Natural killer cell (primary cell): ENCODE data around the genes C11orf65, POGLUT3, POU2AF1 and LAYN.

DNA sequence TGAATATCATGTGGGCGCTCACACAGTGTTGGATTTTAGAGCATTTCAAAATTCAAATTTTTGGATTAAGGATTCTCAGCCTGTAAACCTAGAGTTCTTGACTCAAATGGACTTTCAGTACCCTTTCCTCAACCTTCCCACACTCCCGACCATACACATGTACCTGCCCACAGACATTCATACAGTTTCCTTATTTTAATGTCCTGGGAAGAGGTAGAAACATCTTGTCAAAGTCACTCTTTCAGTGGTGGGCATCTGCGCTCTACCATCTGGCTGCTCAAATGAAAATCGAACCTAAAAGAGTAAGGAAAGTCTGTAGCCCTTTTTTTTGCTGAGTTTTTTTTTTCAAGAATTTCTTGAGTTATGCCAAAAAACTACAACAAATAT is 3.1 kb upstream of the CASP5 start:
- PRO-cap = no peak

- PRO-cap = no peak
These were observed 2.0 kb upstream of the CARD16 start for GRCh38 chr11:105046752-105047897.

- PRO-cap = no peak
These were observed 2.0 kb downstream of the CWF19L2 start for GRCh38 chr11:107455573-107456024.

GRCh38 chr11:107839841-107840462 is 18.6 kb downstream of the SLC35F2 start:
- PRO-cap = no peak

DNA sequence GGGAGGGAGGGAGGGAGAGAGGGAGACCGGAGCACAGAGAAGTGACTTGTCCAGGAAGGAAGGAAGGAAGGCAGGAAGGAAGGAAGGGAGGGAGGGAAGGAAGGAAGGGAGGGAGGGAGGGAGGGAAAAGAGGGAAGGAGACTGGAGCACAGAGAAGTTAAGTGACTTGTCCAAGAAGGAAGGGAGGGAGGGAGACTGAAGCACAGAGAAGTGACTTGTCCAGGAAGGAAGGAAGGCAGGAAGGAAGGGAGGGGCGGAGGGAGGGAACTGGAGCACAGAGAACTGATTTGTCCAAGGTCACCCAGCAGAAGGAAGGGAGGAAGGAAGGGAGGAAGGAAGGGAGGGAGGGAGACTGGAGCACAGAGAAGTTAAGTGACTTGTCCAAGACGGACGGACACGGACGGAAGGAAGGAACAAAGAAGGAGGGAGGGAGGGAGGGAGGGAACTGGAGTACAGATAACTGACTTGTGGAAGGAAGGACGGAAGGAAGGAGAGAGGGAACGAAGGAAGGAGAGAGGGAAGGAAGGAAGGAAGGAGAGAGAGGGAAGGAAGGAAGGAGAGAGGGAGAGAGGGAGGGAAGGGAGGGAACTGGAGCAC is 1.7 kb downstream of the SLC35F2 start:
- PRO-cap = no peak

GRCh38 chr11:108340936-108341422 is 118.1 kb downstream of the ATM start:
- PRO-cap = no peak

DNA sequence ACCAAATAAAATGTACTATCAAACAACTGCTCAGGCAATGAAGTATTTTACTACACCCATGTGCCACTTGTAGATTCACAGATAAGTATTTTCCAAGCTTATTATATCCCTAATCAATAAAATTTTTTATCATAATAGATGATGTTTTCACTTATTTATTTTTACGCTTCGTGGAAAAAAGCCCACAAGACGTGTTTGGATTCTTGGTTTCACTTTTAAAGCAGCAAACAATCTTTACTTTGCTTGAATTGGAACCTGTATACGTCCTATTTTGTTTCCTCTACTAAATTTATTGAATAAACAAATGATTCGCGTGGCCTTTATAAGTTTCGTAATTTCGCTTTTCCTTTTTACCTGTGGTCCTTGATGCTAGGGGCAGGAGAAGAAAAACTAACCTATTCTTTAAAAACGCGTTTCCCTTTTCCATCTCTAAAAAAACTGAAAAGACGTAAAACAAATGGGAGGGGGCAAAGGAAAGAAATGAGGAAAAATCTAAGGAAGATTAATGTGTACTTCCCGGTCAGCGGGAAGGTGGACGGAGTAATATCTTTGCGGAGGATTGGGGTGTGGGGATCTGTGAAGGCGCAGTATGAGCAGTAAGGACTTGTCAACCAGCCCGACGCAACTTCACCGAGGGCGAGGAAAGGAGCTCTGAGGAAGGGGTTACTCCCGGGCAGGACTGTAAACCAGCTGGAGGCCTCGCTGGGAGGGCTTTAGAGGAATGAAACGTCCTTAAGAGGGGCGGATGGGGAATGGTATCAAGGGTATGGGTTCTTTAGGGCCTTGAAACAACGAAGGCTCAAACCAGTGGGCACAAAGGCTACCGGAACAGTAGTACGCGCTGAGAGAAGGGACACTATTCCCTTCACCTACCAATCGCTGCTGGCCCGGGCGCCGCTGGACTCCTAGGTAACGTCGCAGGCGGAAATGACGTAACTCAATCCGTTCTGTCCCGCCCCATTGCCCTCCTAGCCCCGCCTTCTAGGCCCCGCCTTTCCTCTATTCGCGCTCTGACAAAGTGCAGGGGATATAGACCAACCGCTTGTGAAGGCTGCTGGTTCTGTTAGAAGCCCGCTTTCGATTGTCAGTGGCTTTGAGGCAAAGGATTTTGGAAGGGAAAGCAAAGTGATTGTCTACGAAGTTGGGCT is at the start of gene C11orf65:
Gene C11orf65 (minus strand): TSS at position 932 of the 1,148 bp plus-strand sequence.
- PRO-cap = bidirectional peak, plus-strand start at position 630 of the sequence, minus-strand start at position 632 of the sequence; bidirectional peak, plus-strand start at position 1,045 of the sequence, minus-strand start at position 833 of the sequence

DNA sequence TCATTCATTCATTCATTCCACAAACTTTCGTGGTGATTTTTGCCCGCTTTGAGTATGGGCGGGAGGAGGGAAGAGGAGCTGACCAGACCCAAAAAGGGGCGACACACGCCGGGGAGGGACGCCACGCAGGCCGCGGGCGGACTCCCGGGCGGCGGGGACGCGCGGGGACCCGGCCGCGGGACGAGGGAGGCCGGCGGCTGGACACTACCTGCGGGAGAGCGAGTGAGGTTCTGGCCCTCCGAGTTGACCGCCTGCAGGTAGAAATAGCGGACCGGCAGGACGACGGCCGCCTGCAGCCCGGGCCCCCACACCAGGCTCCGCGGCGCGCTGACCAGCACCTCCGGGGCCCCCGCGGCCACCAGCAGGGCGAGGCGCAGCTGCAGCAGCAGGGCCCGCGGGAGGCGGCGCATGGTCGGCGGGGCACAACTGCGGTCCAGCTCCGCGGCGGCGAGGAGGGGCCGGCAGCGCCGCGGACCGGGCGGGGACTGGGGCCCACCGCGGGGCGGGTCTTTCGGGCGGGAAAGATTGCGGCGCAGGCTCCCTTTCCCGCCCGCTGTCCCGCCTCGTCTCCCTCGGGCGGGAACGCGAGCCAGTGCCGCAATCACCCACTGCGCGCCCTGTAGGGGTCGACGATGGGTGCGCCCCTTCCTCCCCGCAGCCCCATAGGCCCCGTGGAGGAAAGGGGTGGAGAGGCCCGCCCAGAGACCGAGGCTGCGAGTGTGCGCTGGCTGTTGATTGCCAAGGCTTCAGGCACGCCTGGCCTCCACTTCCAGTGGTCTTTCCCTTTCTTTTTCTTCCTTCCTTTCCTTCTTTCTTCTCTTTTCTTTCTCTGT is at the start of gene POGLUT3:
Gene POGLUT3 (minus strand): TSS at position 428 of the 833 bp plus-strand sequence.
- PRO-cap = bidirectional peak, plus-strand start at position 388 of the sequence, minus-strand start at position 359 of the sequence; bidirectional peak, plus-strand start at position 701 of the sequence, minus-strand start at position 634 of the sequence

- PRO-cap = no peak
These were observed 6.9 kb downstream of the EXPH5 start for GRCh38 chr11:108586647-108587052.

GRCh38 chr11:110063688-110063988 is 29.6 kb upstream of the ZC3H12C start:
- PRO-cap = no peak

DNA sequence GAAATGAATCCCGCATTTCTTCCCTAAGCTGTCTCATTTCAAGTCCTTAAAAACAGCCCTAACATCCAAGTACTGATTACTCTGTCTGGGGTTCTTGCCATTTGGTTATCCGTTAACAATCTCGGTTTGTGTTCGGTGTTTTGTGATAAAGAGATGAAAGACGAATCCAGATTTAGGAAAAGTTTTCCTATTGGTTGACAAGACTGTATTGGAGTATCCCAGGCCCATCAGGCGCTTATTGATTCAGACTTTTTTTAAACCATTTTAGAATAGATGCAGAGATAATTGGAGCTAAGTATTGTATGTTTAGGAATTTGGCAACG is 858 bp downstream of the ZC3H12C start:
- PRO-cap = no peak

- PRO-cap = no peak
These were observed 37.4 kb downstream of the ZC3H12C start for GRCh38 chr11:110130490-110131187.

DNA sequence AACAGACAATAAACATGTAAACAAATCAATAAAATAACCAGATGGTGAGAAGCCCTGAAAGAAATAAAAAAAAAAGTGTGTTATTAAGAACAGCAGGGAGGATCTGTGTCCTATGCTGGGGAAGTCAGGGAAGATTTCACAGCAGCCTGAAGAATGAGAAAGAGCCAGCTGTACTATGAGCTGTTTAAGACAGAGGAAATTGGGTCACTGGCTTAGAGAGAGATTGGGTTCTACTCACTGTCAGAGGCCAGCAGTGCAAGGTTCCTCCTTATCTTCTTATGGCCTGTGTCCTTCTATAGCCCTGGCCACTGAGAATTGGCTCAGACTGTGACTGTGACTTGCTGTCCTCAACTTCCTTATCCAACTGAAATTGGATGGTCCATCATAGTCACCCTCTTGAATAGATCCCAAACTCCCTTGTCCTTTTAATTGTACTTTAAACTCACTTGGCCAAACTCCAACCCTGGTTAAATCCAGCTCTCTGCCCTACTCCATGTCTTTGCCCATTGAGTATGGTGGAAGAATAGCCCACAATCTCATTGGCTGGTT is 54.8 kb upstream of the FDX1 start:
- PRO-cap = no peak

DNA sequence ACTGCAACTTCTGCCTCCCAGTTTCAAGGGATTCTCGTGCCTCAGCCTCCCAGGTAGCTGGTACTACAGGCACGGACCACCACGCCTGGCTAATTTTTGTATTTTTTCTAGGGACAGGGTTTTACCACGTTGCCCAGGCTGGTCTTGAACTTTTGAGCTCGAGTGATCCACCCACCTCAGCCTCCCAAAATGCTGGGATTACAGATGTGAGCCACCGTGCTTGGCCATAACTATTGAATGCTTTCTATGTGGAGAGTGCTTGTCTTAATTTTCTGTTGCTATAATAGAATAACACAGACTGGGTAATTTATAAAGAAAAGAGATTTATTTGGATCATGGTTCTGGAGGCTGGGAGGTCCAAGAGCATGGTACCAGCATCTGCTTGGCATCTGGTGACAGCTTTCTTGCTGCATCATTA is 34.2 kb downstream of the FDX1 start:
- PRO-cap = no peak

DNA sequence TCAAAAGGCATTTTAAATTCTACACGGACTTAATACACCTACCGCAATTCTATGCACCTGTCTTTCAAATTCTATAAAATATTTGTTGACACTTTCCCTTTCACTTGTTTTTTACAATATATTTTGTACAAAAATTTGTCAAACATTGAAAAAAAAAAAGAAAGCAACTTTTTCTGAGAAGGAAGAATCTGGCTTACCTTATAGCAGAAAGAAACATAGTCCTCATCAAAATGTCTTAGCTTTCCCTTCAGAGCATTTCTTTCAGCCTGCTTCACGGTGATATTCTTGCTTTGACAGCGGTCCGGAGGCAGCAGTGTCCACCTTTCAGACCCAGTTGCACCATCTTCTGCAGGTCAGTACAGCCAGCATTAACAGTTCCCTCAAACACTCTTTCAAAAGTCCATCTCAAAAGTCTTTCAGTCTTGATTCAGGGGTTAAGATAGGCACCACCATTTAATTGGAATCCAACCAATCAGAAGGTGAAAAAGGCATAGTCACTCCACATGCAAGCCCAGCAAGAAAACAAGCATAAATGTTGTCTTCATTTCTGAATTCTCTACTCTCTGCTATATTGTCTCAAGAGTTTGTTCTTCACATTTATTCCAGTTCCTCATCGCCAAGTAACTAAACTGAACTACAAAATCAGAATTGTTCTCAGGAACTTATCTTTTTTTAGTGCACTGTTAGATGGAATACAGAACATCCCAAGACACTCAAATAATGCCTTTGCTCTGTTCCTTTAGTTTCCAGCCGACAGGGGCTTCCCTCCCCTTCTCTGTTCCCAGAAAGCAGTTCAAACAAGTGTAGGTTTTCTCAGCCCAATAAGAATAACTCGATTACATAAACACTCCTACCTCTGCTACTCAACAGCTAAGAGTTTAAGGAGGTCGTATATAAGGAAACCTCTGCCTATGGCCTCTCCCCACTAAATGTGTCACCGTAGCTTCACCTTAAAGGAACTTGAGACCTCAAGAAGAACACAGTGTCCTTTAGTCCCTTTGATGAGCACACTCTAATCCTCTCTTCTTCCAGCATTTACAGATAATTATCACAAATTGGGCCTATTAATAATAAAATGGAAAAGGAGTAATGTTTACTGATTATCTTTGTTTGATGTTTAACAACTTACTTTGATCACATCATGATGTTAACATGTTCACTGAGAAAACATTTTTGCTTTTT is 6.7 kb downstream of the POU2AF3 start:
- PRO-cap = no peak

DNA sequence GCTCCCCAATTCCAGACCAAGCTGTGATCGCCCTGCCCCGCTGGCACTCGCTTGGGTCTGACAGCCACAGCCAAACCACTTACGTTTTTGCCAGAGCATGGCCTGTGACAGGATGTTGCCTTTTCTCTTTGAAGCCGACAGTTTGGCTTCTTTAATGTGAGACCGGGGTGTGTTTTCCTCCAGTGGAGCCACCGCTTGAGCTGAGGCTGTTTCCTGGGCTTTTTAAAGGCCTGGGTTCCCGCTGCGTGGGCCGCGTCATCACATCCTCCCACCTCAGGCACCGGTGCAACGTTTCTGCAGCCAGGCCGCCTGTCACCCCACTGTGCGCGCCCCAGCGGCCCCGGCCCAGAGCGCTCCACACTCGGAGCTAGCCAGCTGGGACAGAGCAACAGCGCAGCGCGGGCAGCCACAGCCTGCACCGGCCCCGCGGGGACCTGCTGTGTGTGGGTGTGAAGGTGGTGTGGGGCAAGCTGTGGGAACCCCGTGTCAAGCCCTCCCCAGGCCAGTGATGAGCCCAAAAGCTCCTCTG is at the start of gene POU2AF1:
Gene POU2AF1 (minus strand): TSS at position 197 of the 529 bp plus-strand sequence.
- PRO-cap = bidirectional peak, plus-strand start at position 350 of the sequence, minus-strand start at position 59 of the sequence

DNA sequence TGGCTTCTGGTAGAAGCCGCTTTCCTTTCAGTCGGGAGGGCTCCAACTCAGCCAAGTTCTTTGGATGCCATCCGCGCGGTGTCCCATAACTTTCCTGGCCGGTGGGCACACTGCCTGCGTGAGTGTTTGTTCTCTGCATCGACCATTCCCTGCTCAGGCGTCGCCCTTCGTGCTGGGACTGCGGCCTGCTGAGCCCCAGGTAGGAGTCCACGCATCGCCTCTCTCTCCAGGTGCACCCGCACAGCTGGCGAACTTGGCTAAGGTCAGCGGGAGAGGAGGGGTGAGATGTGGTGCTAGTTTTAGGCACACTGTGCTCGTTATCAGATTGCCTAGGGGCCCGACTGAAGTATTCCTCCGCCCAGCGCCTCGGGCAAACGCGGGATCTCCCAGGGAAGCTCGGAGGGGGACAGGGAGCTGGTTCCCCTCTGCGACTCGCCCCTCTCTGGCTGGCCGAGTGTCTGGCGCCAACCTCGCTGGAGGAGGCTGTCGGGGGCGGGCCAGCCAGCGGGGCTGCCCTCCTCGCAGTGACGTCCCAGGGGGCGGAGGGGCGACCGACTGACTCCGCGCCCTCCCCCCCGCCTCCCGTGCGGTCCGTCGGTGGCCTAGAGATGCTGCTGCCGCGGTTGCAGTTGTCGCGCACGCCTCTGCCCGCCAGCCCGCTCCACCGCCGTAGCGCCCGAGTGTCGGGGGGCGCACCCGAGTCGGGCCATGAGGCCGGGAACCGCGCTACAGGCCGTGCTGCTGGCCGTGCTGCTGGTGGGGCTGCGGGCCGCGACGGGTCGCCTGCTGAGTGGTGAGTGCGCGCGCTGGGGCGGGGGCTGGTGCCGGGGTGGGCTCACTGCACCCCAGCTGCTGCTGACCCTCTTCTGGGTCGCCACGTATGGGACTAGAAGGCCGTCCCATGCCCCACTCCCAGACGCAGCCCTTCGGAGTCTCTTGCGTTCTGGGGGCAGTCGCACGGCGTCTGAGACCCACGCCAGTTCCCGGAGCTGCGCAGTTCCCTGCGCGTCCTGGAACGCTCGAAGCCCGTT is at the start of gene LAYN:
Gene LAYN (plus strand): TSS at position 585 of the 1,031 bp plus-strand sequence.
- PRO-cap = bidirectional peak, plus-strand start at position 626 of the sequence, minus-strand start at position 444 of the sequence

DNA sequence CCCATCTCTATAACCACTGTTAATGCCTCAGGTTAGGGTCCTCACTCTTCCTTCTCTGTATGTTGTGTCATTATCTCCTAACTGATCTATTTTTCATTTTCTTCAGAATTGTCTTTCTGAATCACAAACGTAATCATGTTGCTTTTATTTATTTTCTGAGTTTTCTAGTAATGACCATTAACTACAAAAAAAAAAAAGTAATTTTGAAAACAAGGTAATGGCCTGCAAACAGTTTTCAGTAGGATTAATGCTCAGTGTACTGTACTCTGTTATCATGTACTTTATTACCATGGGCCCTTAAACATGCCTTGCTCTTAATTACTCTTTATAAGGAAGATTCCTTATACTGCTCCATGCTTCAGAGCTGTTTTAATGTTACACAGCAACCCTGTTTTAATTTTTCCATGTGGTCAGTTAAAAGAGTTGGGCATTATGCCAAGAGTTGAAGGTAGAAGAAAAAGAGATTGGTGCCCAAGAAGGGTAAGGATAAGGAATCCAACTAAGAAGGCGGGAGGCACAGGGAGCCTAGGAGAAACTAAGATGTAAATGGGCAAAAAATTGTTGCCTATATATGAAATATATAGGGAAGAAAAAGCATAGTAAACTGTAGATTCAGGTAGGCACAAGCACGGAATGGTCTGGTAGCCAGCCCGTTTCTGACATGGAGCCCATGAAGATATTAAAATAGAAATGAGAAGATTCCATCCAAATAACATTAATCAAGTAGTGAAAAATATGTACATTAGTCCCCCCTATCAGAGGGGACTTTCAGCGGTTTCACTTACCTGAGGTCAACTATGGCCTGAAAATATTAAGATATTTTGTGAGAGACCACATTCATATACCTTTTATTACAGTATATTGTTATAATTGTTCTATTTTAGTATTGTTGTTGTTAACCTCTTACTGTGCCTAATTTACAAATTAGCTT is 24.5 kb downstream of the SIK2 start:
- PRO-cap = no peak

DNA sequence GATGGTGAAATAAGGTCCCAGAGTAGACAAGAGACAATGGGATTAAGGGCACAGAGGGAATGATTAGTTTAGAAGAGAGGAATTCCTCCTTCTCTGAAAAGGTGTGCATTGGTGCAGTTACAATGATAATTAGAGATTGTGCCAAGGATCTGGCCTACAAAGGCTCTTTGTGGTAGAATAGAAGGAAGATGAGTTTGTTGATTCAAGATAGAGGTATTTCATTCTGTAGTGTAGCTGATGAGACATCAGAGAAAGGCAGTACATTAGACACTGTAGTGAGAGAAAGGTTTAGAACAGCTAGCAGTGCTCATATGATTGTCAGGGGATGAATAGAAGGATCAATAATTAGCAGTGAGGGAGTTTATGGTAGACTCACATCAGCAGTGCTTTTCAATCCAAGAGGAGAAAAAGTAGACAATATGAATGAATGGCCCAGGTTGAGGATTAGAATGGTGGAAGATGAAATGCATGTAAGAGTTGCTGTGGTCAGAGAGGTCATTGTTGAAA is 28.8 kb downstream of the SIK2 start:
- PRO-cap = no peak

DNA sequence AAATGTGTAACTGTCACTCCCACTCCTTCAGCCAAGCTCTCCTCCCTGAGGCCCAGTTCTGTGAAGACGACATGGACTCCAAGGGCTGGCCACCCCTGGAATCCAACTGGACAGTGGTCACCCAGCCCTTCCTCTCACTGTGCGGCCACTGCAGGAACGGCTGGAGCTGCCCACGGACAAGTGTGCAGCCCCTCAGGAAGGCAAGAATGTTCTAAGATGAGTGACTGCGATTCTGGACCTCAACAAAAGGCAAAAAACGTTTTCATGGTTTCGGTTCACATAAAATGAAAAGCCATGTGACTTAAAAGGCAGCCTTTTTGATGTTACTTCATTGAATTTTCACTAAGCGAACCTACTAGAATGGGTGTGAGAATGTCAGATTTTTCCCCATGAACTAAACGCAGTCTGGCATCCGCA is 29.8 kb downstream of the PPP2R1B start:
- PRO-cap = no peak